Measurements from ENCODE around the gene NIN.

GRCh38 chr14:49618497-49619498, 1.6 kb downstream of the RPL36AL start:
- RRBS = no CpG with 5 or more reads among the region's 21 CpGs
CAGE:
- cytosol, long polyA plus RNA = no peak
- long polyA plus RNA = no peak
- nucleus, long polyA plus RNA = no peak

DNA sequence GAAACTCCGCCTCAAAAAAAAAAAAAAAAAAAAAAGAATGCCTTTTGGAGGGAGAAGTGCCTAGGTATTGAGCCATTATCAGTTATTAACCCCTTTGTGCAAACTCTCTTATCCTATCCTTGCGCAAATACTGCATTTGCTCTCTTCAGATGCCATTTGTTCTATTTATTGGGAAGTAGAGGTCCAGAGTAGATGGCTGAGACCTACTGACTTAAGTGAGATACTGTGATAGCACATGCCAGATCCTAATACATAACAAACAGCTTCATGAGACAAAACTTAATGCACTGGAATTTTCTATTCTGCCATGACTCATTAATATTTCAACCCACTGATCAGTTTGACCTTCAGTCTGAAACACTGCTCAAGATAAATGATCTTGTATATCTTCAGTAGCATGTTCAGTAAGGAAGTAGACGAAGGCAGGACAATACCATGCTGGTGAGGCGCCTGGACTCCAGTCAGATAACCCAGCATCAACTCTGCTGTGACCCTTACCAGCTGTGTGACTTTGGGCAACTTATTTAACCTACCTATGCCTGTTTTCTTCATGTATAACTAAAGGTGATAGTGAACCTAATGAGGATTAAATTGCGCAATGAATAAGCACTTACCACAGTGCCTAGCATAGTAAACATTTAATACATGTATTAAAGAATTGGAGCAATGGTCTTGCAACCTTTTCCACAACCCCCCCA, 5.7 kb upstream of the DNAAF2 start:
- RRBS = no CpG with 5 or more reads among the region's 5 CpGs
CAGE:
- cytosol, long polyA plus RNA = no peak
- long polyA plus RNA = no peak
- nucleus, long polyA plus RNA = no peak

- RRBS = no CpG with 5 or more reads among the region's 3 CpGs
CAGE:
- cytosol, long polyA plus RNA = no peak
- long polyA plus RNA = no peak
- nucleus, long polyA plus RNA = no peak
These were observed 7.1 kb downstream of the KLHDC2 start for GRCh38 chr14:49774898-49775623.

GRCh38 chr14:49828403-49828968, 24.1 kb downstream of the NEMF start:
- RRBS = no CpG with 5 or more reads among the region's 2 CpGs
CAGE:
- cytosol, long polyA plus RNA = no peak
- long polyA plus RNA = no peak
- nucleus, long polyA plus RNA = no peak

DNA sequence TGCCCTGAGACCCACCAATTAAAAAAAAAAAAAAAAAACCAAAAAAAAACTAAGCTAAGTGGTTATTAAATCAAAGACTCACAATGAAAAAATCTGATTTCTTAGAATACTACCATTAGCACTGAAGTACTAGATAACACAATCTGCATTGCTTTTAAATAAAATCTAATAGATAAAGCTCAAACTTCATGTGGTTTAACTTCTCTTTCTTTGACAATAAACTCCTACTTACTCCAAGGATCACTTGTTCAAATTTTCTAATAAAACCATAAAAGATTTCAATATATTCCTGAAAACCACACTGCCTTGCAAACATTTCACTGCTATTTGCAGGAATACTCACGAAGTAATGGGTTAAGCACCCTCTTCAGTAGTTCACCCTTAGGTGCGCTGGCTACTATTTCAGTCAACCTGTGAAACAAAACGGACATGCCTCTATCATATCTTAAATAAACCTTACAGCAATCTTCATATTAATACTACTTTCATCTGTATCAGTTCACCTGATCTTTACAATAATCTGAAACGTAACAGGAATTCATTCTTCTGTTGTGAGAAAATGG, 14.7 kb downstream of the NEMF start:
- RRBS = no CpG with 5 or more reads among the region's 4 CpGs
CAGE:
- cytosol, long polyA plus RNA = start-site peak on the minus strand centred at position 371 of the sequence, 23 bp wide, 70 and 87 reads in 2 replicates
- long polyA plus RNA = start-site peak on the minus strand centred at position 372 of the sequence, 21 bp wide, 76 and 79 reads in 2 replicates
- nucleus, long polyA plus RNA = start-site peak on the minus strand centred at position 365 of the sequence, 10 bp wide, 194 and 93 reads in 2 replicates

- RRBS = 2% methylated on average over 20 of the region's 45 CpGs
CAGE:
- cytosol, long polyA plus RNA = no peak
- long polyA plus RNA = no peak
- nucleus, long polyA plus RNA = no peak
These were observed 315 bp downstream of the ARF6 start for GRCh38 chr14:49893186-49893608.

DNA sequence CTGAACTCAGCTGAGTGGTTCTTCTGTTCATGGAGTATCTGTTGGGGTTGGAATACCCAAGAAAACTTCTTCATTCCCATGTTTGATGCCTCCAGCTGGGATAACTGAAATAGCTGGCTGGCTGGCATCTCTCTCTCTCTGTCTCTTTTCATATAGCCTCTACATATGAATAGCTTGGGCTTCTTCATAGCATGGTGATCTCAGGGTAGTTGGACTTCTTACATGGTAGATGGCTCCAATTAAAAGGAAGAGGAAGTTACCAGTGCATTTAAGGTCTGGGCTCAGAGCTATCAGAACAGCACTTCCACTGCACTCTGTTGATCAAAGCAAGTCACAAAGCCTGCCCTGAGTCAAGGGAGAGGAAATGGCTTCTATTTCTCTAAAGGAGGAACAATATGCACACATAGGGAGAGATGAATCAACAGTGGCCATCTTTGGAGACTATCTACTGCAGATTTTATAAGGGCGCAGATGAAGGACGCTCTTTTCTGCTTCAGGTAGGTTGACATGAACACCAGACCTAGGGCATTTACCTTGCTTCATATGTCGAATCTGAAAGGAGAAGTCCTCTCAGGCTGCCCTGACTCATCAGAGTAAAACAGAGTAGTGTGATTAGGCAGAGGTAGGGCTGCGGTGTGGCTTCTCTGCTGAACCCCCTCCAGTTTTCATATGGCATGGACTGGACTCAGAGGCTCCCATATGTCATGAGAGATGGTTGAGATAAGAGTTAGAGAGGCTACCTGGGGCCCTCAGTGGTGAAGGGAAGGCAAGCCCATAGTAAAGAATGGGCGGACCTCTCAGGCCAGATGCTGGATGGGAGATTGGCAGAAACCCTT, 84.2 kb downstream of the ARF6 start:
- RRBS = no CpG with 5 or more reads among the region's 5 CpGs
CAGE:
- cytosol, long polyA plus RNA = no peak
- long polyA plus RNA = no peak
- nucleus, long polyA plus RNA = no peak

DNA sequence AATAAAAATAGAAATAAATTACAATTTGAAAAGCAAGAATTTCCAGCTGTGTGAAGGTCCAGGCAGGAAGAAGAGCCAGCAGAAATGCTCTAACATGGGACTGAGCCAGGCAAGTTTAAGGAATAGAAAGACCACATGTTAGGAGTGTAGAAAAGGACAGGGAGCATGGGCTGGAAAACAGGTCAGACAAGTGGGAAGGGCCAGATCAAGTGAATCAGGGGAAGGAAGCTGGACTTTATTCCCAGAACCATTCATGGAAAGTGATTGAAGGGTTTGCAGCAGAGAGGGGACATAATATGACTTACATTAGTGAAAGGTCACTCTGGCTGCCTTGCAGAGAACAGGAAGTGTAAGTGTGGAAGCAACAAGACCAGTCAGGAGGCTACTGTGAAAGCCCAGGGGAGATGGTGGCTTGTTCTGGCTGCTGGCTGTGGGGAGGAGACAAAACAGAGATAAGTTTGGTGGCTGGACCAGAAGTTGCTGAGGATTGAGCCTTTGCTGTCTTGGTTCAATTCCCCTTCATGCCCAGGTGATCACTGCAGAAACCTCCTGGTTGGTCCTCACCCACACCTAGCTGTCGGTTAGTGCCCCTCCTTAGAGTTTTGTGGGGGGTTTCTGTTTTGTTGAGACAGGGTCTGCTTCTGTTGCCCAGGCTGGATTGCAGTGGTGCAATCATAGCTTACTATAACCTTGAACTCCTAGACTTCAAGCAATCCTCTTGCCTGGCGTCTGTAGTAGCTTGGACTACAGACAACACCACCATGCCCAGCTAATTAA, 69.0 kb downstream of the VCPKMT start:
- RRBS = no CpG with 5 or more reads among the region's 2 CpGs
CAGE:
- cytosol, long polyA plus RNA = no peak
- long polyA plus RNA = no peak
- nucleus, long polyA plus RNA = no peak

DNA sequence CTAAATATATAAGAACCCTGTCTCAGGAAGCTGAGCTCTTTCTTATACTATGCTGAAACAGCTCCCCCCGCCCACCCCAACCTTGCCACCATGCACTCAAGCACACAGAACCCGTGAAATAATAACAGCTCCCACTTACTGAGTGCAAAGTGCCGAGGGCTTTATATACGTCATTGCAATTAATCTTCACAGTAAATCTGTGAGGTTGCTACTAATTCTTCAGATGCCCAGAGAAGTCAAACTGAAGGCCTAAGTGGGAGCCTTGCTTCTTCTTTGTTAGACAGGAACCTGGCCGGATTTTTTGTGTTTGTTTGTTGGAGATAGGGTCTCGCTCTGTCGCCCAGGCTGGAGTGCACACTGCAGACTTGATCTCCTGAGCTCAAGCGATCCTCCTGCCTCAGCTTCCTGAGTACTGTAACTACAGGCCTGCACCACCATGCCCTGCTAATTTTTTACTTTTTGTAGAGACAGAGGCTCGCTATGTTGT, 34.0 kb downstream of the VCPKMT start:
- RRBS = no CpG with 5 or more reads among the region's 9 CpGs
CAGE:
- cytosol, long polyA plus RNA = no peak
- long polyA plus RNA = no peak
- nucleus, long polyA plus RNA = no peak

DNA sequence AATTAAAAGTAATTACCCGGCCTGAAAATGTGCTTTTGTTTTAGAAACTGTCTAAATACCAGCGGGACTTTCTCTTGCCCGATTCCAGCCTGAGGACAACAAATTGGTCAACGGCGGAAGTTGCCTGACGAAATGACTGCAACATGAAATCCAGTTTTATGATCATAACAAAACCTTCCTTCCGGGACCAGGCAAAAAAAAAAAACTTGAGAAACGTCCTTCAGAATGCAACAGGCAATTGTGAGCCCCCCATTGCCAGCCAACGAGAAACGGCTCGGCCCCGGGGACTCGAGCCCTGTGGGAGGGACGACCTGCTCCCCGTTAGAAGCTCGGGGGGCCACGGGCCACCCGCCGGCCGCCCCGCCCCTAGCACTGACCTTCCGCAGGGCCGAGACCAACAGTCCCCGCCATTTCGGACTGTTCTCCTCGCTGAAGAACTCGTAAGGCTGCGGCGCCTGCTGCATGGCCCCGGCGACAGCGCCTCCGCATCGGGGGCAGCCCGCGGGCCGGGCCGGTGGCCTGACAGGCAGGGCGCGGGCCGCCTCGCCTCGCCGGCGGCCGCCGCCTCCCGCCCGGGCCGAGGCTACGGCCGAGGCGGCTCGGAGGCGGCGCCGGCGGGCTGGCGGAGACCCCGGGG, 440 bp downstream of the SOS2 start:
- RRBS = 2% methylated on average over 38 of the region's 60 CpGs
CAGE:
- cytosol, long polyA plus RNA = no peak
- long polyA plus RNA = no peak
- nucleus, long polyA plus RNA = no peak

GRCh38 chr14:50414930-50415433, 18.3 kb upstream of the CDKL1 start:
- RRBS = no CpG with 5 or more reads among the region's 6 CpGs
CAGE:
- cytosol, long polyA plus RNA = no peak
- long polyA plus RNA = no peak
- nucleus, long polyA plus RNA = no peak

- RRBS = 6% methylated on average over 2 of the region's 12 CpGs
CAGE:
- cytosol, long polyA plus RNA = no peak
- long polyA plus RNA = no peak
- nucleus, long polyA plus RNA = no peak
These were observed 616 bp upstream of the MAP4K5 start for GRCh38 chr14:50532956-50533414.

GRCh38 chr14:50813320-50813800, 17.6 kb downstream of the NIN start:
- RRBS = no CpG with 5 or more reads among the region's 5 CpGs
CAGE:
- cytosol, long polyA plus RNA = no peak
- long polyA plus RNA = no peak
- nucleus, long polyA plus RNA = no peak

GRCh38 chr14:50829692-50829903, 1.4 kb downstream of the NIN start:
- RRBS = no CpG with 5 or more reads among the region's 7 CpGs
CAGE:
- cytosol, long polyA plus RNA = no peak
- long polyA plus RNA = no peak
- nucleus, long polyA plus RNA = no peak

- RRBS = 2% methylated on average over 42 of the region's 97 CpGs
CAGE:
- cytosol, long polyA plus RNA = no peak
- long polyA plus RNA = no peak
- nucleus, long polyA plus RNA = no peak
These were observed at the start of gene NIN for GRCh38 chr14:50830976-50831968. TSS of gene NIN (minus strand) at chr14:50831162.

GRCh38 chr14:51564817-51565256, 86.9 kb upstream of the FRMD6 start:
- RRBS = no CpG with 5 or more reads among the region's 4 CpGs
CAGE:
- cytosol, long polyA plus RNA = no peak
- long polyA plus RNA = no peak
- nucleus, long polyA plus RNA = no peak

- RRBS = no CpG with 5 or more reads among the region's 8 CpGs
CAGE:
- cytosol, long polyA plus RNA = no peak
- long polyA plus RNA = no peak
- nucleus, long polyA plus RNA = no peak
These were observed 1.4 kb downstream of the FRMD6 start for GRCh38 chr14:51652968-51653750.

DNA sequence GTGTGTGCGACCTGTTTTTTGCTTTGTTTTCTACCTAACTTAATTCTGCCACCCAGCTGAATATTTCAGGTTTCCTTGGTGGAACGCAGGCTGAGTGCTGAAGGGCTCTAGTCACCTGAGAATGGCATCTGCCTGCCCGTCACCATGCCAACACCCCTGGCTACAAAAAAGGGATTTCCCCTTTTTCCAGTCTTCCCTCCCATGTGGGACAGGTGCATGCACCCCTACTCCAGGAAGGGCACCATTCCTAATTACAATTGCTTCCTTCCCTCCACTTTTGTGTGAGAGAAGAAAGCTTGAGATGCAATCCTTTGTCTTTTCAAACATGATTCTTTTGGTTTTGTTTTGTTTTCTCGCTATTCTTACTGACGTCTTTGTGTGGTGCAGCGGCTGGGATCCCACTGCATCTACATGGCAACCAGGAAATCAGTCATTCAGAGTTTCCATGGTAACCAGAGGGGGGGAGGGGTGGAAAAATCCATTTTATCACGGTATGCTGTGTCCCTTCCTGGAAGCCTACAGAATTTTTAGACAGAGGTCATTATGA, 13.8 kb upstream of the GNG2 start:
- RRBS = no CpG with 5 or more reads among the region's 7 CpGs
CAGE:
- cytosol, long polyA plus RNA = no peak
- long polyA plus RNA = no peak
- nucleus, long polyA plus RNA = no peak

DNA sequence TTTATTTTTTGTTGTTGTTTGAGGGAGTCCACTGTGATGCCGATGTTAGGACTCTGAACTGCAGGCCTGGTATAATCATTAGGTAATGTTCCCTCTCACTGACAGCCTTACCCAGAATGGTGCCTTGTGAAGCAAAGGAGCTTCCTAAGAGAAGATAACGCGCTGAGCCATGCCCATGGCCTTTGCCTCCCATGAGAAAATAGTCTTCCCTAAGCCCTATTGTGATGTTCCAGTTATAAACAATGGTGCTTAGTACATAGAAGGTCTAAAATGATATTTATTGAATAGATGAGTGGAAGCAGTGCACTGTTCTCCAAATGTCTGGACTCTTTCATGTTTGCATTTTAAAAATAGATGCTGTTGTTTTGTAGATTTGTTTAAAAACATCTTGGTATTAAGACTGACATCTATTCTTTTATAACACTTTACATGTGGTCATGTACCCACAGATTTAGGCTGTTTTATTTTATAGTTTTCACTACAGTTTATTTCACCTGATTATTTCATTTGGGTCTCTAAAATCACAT, 12.1 kb downstream of the GNG2 start:
- RRBS = no CpG with 5 or more reads among the region's 3 CpGs
CAGE:
- cytosol, long polyA plus RNA = no peak
- long polyA plus RNA = no peak
- nucleus, long polyA plus RNA = no peak

GRCh38 chr14:51881157-51881717, 20.8 kb downstream of the GNG2 start:
- RRBS = no CpG with 5 or more reads among the region's 5 CpGs
CAGE:
- cytosol, long polyA plus RNA = no peak
- long polyA plus RNA = no peak
- nucleus, long polyA plus RNA = no peak